M059J (cell line): ENCODE measurements around a stretch of chr2.

GRCh38 chr2:161159428-161159767, 830 bp upstream of the TANK start:
- RAMPAGE, long total RNA = no peak

GRCh38 chr2:161170791-161171755, 10.8 kb downstream of the TANK start:
- RAMPAGE, long total RNA = no peak

- RAMPAGE, long total RNA = no peak
Observed at GRCh38 chr2:161243103-161243826, 65.0 kb upstream of the PSMD14 start.

- RAMPAGE, long total RNA = no peak
Observed at GRCh38 chr2:161257311-161257731, 50.9 kb upstream of the PSMD14 start.

GRCh38 chr2:162013415-162014133, 60.4 kb downstream of the DPP4 start:
- RAMPAGE, long total RNA = no peak

GRCh38 chr2:164782066-164782722, 59.4 kb downstream of the COBLL1 start:
- RAMPAGE, long total RNA = no peak

- RAMPAGE, long total RNA = no peak
Observed at GRCh38 chr2:164826435-164826900, 15.2 kb downstream of the COBLL1 start.

DNA sequence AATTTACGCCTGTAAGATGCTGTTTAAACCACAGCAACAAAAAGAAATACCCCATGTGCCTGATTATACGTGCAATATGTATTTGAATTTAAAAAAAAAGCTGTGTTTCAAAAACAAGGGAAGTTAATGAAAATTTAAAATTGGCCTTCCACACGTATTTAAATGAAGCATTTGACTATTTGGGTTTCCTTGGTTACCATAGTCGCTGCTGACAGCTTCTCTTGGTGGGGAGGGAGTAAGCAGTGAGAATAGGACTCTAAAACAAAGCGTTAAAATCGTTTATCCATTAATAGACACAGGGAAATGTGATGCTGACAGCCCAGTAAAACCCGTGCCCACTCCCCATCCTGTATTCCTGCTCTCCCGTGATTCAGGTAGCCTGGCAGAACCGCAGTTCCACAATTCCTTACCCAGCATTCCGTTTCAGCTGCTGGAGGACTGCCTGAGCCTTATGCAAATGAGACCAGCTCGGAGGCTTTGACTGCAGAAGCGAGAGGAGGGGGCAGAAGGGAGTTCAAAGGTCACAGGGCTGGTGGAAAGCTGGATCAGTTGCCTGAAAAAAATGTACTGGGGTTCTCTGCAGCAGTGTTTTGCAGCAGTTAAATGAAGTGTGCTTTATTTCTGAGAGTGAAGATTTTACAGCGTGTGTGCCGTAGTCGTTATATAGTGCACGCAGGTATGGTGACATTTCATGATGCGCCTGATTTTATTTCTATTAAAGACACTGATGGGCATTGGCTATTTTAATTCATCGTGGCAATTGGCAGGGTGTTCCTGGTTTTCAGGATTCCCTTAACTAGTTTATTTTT, 104.5 kb downstream of the CSRNP3 start:
- RAMPAGE, long total RNA = no peak

- RAMPAGE, long total RNA = no peak
Observed at GRCh38 chr2:165794467-165795017, 495 bp upstream of the GALNT3 start.

- RAMPAGE, long total RNA = no peak
Observed at GRCh38 chr2:165886373-165886815, 67.2 kb downstream of the TTC21B start.

DNA sequence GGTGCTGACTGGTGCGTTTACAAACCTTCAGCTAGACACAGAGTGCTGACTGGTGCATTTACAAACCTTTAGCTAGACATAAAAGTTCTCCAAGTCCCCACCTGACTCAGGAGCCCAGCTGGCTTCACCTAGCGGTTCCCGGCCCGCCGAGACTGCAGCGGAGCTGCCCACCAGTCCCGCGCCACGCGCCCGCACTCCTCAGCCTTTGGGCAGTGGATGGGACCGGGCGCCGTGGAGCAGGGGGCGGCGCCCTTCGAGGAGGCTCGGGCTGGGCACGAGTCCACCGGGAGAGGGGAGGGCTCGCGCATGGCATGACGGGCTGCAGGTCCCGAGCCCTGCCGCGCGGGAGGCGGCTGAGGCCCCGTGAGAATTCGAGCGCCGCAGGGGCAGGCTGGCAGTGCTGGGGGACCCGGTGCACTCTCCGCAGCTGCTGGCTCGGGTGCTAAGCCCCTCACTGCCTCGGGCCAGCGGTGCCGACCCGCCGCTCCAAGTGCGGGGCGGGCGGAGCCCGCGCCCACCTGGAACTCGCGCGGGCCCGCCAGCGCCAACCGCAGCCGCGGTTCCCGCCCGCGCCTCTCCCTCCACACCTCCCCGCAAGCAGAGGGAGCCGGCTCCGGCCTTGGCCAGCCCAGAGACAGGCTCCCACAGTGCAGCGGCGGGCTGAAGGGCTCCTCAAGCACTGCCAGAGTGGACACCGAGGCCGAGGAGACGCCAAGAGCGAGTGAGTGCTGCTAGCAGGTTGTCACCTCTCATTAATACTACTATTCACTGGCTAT, 3.5 kb upstream of the TTC21B start:
- RAMPAGE, long total RNA = no peak

DNA sequence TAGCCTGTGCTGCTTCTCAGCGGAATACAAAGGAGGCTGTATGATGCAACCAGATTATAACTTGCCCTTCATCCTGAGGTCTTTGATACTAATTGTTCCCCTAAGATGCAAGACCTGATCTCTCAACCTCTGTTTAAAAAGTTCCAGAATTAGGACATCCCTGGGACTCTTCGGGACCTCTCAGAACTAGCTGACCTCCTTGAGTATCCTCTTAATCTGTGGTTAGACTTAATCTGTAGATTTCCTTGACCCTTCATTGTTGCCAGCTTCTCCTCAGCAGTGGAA, 8.1 kb downstream of the SCN7A start:
- RAMPAGE, long total RNA = no peak

- RAMPAGE, long total RNA = no peak
Observed at GRCh38 chr2:167406334-167407255, 113.8 kb downstream of the B3GALT1 start.

DNA sequence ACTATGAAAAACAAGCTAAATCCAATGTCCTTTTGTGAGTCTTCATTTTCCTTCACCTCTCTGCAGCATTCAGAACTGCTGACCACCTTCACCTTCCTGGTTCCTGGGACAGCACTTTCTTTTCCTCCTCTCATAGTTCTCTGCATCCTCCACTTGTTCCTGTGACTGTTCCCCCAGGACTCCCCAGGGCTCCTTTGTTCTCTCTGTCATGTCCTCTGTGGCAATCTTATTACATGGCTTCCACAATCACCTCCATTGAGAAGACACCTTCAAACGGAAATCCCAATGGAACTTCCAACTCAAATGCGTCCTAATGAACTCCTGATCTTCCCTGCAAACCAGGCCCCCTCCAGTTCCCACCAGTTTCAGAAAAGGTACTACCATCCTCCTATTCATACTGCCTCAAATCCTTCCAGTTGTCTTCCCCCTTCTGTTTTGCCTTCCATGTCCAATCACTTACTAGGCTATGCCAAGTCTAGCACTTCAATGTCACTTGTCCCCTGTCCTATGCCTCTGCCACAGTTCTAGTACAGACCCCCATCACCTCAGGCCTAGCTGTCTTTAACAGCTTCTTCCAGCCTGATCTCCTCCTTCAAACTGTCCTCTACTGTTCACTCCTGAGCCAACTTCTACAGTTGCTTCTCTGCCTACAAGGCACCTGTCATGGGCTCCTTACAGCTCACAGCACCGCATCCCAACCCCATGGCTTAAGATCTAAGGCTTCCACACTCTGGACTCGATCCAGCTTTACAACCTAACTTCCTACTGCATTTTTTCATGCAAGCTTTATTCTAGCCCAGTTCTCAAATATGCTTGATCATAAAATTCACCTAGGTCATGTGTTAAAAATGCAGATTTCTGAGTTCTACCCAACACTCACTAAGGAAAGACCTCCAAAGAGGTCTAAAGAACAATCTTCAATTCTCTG, 152.6 kb downstream of the STK39 start:
- RAMPAGE, long total RNA = no peak

GRCh38 chr2:168120800-168121467, 126.5 kb downstream of the STK39 start:
- RAMPAGE, long total RNA = no peak

DNA sequence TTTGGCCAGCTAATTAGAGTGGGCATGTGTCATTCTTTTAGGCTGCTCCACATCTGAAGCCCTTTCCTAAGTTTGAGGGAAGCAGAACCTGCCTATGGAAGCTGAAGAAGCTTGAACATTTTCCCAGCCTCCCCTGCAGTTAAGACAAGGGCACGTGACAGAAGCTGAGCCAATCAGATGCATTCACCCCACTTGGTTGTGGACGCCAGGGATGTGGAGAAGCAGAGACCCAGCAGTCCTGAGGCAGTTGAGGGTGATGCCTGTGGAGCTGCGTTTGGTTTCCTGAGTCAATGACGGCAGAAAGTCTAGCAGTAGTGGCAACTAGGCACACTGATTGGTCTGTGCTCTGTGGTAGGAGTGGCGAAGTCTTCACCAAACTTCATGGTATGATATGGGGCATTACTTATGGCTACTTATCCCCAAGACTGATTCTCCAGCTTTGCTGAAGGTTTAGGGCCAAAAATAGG, 26.0 kb upstream of the CERS6 start:
- RAMPAGE, long total RNA = no peak

- RAMPAGE, long total RNA = no peak
Observed at GRCh38 chr2:169013181-169013593, 17.9 kb downstream of the ABCB11 start.

GRCh38 chr2:169107932-169108289, 38.5 kb downstream of the DHRS9 start:
- RAMPAGE, long total RNA = no peak

GRCh38 chr2:169361392-169362169, 753 bp downstream of the LRP2 start:
- RAMPAGE, long total RNA = no peak

DNA sequence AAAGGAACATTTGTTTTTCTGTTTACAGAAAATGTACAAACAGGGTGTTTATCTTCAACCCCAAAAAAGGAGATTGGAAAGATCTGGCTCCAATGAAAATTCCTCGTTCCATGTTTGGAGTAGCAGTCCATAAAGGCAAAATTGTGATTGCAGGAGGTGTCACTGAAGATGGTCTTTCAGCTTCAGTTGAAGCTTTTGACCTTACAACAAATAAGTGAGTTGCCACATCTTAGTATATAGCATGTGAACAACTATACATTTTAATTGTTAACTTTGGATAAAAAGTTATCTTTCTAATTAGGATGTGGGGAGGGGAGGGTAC, 8.6 kb downstream of the KLHL41 start:
- RAMPAGE, long total RNA = no peak